Epithelial cell of proximal tubule (primary cell): ENCODE measurements around the genes PTAFR and PHACTR4.

DNA sequence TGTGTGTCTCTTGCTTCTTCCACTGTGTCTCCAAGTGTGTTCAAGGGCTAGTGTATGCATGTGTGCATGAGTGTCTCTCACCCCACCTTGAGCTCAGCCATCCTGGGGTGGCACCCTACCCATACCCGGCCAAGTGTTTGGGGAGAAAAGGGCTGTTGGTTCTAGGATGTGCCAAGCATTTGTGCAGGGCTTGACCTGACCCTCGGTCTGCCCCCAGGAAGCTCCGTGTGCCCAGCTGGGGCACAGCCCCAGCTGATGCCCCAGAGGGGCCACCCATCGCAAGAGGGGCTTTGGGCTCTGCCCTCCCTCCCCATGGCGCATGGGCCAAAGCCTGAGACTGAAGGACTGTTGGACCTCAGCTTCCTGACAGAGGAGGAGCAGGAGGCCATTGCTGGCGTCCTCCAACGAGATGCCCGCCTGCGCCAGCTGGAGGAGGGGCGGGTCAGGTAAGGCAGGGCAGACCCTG lies 3.3 kb downstream of the SYTL1 start:
- RAMPAGE, long total RNA = no peak
- RRBS = no CpG with 5 or more reads among the region's 10 CpGs

DNA sequence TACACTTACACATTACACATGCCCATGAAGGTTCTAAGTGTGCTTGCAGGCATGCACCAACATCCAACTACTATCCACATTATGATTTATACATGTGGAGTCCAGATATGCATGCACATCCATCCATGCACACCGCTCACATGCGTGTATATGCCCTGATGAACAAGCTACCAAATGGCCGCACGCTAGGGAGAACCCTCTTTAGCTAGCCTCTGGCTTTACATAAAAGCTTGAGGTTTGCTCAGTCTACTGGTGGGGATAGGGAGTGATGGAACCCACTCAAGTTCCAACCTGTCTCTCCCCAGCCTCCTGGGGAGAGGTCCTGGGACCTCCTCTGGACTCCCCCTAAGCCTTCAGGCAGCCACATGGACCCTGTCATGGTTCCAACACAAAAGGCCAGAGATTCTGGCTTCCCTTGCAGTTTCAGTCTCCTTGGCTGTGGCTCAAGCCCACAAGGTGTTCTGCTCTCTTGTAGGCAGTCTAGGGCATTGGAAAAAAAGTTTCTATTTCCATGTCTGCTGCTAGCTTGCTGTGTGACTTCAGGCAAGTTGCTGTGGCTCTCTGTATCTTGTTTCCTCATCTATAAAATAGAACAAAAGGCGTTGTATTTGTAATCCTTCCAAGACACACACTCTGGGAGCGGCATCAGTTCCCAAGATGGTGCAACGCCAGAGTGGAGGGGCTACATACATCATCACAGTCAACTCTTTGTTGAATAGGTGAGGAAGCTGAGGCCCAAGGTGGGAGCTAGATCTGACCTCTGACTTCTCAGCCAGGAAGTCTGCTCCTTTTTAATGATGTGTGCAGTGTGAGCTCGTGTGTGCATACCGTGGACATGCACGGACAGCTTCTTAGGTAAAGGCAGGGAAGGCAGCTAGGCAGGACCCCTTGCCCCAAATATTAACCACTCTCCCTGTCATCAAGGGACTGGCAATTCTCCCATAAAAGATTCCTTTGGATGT lies 8.9 kb downstream of the GPR3 start:
- RAMPAGE, long total RNA = no peak
- RRBS = no CpG with 5 or more reads among the region's 10 CpGs

DNA sequence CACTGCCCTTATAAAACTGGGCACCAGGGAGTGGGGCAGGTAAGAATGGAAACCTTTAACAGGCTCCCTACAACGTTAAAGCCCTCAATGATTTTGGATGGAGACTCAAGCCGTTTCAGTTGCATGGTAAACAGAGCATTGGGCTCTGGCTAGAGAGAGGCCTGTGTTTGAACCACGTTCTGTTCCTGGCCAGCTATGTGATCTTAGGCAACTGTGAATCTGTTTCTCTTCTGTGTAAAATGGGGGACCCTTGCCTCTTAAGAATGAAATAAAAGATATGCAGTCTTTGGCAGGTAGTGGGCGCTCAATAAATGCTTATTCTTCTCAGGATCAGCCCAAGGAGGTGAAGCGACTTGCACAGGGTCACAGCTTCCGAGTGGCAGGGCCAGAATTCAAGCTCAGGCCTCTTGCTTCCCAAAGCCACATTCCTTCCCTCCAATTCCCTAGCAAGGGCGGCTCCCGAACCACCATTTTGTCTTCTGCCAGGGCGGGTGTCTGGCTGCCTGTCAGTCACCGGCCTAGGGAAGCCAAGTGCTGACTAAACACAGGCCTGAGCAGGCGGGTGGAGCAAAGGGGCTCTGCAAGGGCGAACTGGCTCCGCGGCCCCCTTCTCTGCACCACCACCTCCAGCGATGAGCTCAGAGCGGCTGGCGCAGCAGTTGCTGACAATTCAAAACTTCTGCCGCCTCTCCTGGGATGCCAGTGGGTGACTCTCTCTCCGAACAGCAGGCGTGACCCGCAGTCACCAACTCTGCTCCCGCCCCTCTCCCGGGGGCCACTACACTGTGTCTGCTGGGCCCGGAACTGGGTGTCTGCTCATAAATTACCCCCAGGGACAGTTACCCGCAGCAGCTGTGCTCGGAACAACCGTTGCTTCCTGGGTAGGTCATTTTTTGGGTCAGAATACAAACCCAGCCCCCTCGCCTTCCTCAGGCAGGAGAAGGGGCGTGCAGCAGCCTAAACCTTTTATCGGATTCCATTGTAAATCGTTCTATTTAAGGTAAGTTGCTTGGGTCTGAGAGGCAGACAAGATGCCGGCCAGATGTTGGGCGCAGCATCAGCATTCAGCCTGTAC lies 10.8 kb downstream of the GPR3 start:
- RAMPAGE, long total RNA = no peak
- RRBS = no CpG with 5 or more reads among the region's 33 CpGs

GRCh38 chr1:27522141-27523023 lies 32.4 kb upstream of the WASF2 start:
- RAMPAGE, long total RNA = no peak
- RRBS = no CpG with 5 or more reads among the region's 27 CpGs

DNA sequence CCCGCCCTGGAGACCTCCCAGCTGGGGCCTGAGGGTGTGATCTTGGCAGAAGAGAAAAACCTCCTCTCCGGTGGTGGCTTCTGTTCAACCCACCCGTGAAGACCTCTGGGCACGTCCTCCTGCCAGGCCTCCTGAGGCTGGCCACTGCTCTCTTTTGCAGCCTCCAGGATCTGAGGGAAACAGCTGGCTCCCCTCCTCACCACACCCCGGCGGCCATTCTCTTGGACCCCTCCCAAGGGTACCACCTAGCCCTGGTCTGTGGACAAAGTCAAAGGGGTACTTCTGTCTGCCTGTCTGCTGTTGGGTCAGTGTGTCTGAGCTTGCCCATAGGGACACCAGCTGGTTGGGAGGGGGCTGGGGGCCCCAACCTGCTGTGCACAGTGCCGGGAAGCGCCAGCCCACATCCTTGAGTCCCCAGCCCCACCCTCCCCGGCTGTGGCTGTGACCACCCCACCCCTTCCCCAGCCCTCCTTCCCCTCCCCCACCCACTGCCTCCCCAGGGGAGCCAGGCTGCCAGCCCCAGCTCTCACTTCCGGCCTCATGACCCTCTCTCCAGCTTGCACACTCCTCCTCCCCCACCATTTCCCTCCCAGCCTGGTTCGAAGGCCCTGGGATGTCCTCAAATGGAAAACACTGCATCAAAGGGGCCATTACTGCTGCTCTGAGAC lies 48.1 kb downstream of the AHDC1 start:
- RAMPAGE, long total RNA = no peak
- RRBS = 33% methylated on average over 4 of the region's 11 CpGs

GRCh38 chr1:27580495-27580989 lies 23.4 kb downstream of the AHDC1 start:
- RAMPAGE, long total RNA = no peak
- RRBS = no CpG with 5 or more reads among the region's 7 CpGs

GRCh38 chr1:27587897-27588846 lies 15.8 kb downstream of the AHDC1 start:
- RAMPAGE, long total RNA = no peak
- RRBS = no CpG with 5 or more reads among the region's 12 CpGs

- RAMPAGE, long total RNA = no peak
- RRBS = 3% methylated on average over 33 of the region's 65 CpGs
Observed at GRCh38 chr1:27633892-27634675, 901 bp downstream of the FGR start.

DNA sequence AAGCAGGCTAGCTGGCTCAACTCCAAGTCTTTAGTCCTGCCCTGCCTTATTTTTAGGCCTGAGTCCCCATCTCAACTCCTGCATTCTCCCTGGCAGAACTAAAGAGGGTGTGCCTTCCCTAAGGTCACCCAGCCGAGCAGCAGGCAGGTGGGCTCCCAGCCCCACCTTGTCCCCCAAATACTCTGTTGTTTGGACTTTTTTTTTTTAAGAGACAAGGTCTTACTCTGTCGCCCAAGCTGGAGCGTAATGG lies 13.7 kb upstream of the FGR start:
- RAMPAGE, long total RNA = no peak
- RRBS = no CpG with 5 or more reads among the region's 3 CpGs

GRCh38 chr1:27873623-27874175 lies 1.4 kb downstream of the THEMIS2 start:
- RAMPAGE, long total RNA = no peak
- RRBS = no CpG with 5 or more reads among the region's 13 CpGs

DNA sequence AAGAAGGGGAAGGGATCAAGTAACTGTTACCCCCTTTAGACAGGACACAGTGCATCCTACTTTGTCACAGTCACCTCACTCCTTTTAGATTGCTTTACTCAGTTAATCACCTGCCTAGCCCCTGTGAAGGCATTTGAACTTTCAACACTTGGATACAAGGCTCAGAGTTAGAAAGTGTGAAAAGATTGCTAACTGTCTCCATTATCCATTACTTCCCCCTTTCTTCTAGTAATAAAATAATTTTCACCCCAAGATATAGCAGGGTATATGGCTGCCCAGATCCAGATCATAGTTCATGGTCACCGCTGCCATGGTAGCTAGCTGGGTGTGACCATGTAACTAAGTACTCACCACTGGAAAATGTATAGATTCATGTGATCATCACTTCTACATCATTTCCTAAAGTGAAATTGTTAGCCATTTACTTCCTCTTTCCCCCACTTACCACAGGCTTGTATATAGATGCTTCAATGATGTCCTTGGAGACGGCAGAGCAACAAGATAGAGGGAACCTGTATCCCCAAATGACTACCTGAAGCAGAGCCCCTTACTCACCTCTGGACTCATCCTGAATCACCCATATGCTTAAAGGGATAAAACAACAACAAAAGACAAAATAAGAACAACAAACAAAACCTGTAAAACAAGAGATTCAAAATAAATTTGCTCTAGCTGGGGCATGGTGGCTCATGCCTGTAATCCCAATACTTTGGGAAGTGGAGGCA lies 22.7 kb upstream of the EYA3 start:
- RAMPAGE, long total RNA = no peak
- RRBS = no CpG with 5 or more reads among the region's 2 CpGs

DNA sequence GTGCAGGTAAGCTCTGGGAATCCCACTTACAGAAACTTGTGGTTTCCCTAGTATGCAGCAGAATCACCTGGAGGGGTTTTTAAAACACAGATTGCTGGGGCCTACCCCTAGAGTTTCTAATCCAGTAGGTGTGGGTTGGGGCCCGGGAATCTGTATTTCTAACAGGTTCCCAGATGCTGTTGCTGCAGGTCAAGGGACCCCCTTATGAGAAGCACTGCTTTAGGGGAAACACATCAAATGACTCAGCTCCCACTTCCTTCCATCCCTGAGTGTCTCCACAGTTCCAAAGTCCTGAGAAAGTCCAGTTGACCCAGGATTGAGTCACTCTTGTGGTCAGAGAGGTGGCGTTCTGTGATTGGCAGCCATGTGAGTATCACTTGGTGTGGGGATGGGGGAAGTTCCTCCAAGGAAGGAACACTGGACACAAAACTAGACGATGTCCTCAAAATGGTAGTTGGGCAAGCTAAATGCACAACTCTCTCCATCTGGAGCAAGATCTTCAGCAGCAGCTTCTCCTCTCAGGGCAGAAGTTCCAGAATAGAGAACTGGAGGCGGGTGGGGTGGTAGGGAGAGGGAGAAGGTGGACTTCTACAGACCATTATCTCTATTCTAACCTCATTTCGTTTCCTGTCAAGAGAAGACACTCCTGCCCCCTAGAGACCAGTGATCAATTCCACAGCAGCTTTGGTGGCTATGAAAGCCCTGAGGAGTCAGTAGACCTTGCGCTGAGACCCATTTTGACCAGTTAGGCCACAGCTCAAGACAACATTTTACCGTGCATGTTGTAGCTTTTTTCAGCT lies 24.4 kb upstream of the EYA3 start:
- RAMPAGE, long total RNA = no peak
- RRBS = no CpG with 5 or more reads among the region's 7 CpGs

DNA sequence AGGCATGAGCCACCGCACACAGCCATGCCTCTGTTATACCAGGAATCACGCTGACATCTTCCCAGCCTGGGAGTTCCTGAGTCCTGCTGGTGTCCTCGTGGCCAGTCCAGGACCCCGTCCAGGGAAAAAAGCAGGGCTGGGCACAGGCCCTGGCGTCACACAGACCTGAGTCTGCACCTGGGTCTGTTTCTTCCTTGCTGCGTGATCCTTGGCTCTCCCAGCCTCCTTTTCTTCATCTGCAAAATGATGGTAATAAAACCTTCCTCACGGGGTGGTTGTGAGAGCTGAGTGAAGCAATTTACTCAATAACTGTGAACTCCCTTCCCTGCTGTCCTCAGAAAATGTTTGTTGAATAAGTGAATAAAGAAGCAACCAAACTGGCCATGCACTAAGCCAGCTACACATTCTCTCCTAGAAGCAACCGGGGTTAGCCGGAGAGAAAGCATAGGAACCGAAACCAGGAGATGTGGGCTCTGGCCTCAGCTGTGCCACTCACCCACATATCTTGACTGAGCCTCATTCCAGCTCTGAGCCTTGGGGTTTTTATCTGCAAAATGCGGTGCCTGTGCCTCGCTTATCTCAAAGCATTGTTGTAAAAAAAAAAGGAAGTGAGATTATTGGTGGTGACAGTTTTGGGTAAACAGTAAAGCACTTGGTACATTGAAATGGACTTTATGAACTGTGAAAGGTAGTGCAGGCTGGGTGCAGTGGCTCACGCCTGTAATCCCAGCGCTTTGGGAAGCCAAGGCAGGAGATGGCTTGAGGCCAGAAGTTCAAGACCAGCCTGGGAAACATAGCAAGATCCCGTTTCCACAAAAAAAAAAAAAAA lies 4.0 kb downstream of the PTAFR start:
- RAMPAGE, long total RNA = no peak
- RRBS = no CpG with 5 or more reads among the region's 15 CpGs

- RAMPAGE, long total RNA = no peak
- RRBS = no CpG with 5 or more reads among the region's 18 CpGs
Observed at GRCh38 chr1:28176514-28177485, at the start of gene PTAFR. TSS of gene PTAFR (minus strand) at chr1:28176690.

- RAMPAGE, long total RNA = no peak
- RRBS = no CpG with 5 or more reads among the region's 10 CpGs
Observed at GRCh38 chr1:28199111-28200013, 22.9 kb upstream of the PTAFR start.

DNA sequence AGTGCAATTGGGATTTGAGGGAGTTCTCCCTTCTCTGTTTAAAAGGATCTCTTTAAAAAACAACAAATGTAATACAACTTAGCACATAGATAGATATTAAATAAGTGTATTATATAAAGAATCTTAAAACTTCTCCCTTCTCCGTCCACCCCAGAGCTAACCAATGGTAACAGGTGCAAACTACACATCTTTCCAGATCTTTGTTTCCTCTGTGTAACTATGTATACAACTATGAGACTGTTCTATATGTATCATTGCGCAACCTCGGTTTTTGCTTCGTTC lies 10.3 kb downstream of the ATP5IF1 start:
- RAMPAGE, long total RNA = no peak
- RRBS = no CpG with 5 or more reads among the region's 4 CpGs

DNA sequence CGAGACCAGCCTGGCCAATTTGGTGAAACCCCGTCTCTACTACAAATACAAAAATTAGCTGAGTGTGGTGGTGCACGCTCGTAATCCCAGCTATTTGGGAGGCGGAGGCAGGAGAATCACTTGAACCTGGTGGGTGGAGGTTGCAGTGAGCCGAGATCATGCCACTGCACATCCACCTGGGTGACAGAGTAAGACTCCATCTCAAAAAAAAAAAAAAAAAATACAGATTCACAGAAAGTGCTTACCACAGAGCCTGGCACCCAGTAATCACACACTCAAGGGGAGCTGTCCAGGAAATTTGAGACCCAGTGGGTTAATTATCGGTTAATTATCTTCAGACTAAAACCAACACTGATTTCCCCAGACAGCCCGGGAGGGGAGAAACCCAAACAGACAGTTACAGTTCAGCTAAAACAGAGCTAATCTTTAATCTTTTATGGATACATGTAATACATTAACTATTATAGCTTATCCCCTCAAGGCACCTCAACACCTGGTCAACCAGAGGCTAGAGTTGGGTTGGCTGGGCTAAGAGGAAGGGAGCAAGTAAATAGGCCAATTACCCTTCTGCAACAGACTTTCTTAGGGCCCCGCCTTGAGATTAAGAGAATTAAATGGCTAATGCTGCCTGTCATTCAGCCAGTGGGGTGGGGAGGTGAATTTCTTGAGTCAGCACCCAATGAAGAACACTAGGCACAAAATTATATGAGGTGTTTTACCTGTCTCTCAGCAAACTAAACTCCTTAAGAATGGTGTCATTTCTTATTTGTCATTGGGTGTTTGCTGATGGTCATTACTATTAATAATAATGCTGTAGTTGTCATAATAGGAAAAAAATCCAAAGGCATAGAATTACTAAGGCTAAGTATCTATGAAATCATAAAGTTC lies 6.7 kb upstream of the MED18 start:
- RAMPAGE, long total RNA = no peak
- RRBS = no CpG with 5 or more reads among the region's 9 CpGs

DNA sequence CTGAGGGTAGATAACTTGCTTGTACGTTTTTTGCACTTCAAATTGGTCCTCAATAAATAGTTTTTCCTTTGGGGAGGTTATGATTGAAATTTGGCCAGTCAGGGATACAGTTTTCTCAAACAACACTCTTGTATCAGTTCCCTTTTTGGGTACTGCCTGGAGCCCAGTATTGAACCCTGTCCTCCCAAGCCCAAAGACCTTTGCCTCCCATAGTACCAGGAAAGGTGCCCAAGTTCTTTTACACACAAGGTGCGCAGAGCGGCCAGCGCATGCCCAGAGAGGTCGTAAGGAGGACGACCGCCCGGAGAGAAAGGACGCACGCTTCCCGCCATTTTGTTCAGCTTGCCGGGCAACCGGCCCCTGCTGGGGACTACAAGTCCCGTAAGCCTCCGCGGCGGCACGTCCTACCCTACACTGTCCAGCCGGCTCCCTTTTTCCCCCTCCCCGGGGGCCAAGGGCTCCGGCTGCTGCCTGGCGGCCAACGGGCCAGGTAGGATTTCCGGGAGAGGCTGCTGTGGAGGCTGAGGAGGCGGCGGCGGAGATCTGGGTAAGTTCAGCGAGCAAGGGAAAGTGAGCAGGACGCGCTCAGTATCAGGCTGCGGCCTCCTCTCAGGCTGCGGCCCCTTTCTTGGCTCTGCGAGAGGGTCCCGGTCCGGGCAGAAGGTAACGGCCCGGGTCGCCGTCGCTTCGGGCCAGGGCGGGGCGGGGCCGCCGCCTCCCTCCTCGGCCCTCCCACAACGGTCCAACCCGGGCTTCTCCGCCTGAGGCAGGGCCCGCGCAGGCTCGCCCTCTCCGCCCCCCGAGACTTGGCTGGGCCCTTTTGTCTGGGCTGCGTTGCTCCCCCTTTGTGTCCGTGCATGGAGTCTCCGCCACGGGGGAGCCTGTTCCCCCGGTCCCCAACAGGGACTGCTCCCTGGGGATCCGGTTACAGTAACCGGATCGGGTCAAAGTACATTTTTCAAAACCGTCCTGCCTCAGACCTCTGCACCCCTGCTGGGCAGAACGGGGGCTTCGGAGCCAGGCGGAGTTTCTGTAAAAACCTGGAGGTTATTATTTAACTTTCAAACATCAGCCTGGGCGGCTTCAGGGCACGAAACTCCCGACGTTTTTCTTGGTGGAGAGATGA lies at the start of gene PHACTR4:
Gene PHACTR4, plus strand, starts transcription at position 462 of the 1,126 bp plus-strand sequence.
- RAMPAGE, long total RNA = start-site peak on the plus strand centred at position 473 of the sequence, 72 bp wide, 525 and 260 reads in 2 replicates
- RRBS = 1% methylated on average over 20 of the region's 70 CpGs

- RAMPAGE, long total RNA = no peak
- RRBS = no CpG with 5 or more reads among the region's 3 CpGs
Observed at GRCh38 chr1:28744041-28744398, 7.3 kb downstream of the YTHDF2 start.

- RAMPAGE, long total RNA = no peak
- RRBS = 20% methylated on average over 6 of the region's 18 CpGs
Observed at GRCh38 chr1:28812978-28813445, 1.0 kb downstream of the OPRD1 start.